Camera-type eye (tissue), 1 donor: Measurements from ENCODE around the genes UCHL1 and SLAIN2.

- RAMPAGE, long total RNA: start-site peak on the plus strand at chr4:41256928-41256933, 646 reads
These were observed at the start of gene UCHL1 for GRCh38 chr4:41256559-41257083. UCHL1 (plus strand) TSS chr4:41256928.

DNA sequence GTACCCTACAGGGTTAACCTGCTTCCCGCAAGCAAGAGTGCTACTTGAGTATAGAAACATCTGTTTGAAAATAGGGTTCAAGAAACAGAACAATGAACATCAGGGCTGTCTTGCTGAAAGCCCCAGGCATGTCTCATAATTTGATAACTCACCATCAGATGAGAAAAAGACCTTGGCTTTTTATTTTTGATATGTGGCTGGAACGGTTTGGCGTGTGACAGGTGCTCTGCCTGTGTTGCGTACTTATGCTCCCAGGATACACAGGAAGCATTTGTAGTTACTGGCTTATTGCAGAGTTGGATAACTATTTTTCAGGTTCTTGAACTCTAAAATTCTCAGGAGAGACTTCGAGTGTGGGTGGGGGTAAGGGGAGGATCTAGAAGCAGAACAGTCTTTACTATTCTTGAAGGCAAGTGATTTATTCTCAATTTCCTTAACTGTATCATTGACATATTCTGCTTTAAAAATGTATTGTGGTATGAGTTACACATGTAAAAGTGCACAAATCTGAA is 105.5 kb downstream of the UCHL1 start:
- RAMPAGE, long total RNA: no peak

DNA sequence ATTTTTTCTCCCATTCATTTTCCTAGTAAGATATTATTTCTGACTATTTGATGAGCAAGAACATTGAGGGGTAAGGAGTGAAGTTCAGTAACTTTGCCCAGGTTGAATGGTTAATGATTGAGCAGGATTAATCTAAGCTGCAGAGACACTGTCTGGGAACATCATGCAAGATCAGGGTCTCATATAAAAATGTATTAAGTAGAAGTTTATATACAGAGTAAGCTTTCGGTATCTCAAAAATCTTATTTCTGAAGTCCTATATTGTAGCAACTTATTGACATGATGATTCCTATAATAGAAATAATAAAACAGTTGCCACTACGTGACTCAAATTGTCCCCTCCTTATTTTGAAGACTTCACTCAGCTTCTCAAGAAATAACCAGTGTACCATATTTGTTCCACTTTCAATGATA is 102.3 kb upstream of the LIMCH1 start:
- RAMPAGE, long total RNA: no peak

DNA sequence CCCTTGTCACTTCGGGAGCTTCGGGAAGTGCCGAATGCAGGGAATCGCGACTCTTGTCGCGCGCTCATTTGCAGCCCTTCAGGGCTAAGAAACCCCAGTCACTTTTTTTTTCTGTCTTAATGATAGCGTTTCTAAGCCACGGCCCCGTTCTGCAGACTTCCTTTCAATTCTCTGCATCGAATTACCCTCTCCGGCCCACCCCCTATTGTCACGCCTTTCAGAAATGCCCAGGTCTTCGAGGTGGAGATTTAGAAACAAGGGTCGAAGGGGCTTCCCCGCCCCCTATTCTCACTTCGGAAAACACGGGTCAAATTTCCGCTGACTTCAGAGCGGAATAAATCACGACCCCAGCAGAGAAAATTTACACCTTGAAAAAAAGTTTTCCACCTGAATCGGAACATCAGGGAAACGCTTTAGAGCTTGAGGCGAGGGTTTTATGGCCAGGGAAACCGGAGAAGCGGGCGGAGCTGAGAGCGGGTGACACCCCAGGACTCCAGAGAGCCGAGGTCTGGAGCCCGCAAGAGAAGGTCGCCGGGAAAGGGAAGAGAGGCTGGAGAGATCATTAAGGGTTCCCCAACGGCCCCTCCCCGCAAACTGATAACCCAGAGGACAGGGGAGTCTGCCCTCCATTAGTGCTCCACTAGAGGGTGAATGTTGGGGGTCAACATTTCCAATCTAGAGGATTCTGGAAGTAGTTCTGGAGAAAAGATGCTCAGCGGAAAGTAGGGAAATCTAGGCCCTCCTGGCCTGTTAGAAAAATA is 1.6 kb downstream of the SHISA3 start:
- RAMPAGE, long total RNA: no peak

DNA sequence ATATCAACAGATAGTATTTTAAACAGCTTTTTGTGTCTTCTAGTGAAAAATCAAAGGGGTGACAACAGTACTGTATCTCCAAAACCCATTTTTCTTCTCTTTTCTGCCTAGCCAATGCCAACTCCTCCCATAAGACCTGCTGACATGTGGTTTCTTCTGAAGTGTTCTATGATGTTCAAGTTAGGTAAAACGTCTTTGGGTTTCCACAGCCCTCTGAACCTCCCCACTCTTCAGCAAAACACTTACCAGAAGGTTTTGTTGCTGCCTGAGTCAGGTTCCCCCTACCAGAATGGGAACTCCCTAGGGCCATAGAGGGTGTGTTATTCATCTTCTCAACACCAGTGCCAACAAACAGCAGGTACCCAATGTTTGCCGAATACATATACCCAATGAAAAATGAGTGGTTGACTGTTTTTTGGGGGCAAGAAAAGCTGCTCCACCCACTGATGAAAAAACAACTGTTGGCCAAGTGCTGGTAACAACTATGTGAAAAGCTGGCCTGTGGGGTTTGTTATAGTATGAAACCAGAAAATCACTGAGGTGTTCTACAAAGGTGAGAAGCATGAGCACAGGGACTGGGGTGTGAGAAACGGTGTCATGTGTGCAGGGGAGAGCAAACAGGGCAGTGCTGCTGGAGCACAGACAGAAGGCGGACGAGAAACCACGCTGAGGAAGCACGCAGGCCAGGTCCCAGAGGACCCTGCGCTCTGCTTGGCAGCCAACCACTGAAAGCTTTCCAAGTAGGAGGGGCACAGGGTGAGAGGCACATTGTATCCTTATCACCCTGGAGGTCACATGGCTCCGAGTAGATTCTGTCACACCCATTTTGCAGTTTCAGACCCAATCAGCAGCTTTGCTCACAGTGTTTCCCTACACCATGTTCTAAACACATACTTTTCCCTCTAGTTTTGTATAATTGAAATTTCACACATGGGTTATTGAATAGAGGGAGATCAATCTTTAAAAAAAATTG is 28.9 kb downstream of the ATP8A1 start:
- RAMPAGE, long total RNA: no peak

DNA sequence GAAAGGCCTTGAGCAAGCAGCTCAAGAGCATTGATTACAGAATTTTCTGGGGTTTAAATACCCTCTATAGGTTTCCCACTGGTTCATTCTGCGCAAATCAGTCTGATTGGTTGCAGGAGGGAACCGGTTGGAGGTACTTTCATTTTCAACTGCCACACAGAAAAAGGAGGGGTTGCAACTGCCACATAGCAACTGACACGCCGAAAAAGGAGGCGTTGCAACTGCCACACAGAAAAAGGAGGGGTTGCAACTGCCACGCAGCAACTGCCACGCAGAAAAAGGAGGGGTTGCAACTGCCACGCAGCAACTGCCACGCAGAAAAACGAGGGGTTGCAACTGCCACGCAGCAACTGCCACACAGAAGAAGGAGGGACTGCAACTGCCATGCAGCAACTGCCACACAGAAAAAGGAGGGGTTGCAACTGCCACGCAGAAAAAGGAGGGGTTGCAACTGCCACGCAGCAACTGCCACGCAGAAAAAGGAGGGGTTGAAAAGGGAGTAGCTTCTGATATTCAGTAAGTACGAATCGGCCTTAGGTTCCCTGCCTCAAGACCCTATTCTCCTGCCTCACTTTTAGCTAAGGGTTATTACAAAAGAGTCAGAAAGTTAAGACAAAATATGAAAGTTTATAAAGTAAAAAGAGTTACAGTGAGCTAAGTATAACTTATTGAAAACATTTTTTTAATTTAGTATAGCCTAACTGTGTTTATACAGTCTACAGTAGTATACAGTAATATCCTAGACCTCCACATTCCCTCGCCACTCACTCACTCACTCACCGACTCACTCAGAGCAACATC is 431.9 kb downstream of the KCTD8 start:
- RAMPAGE, long total RNA: no peak

GRCh38 chr4:46373204-46373616 is 16.7 kb downstream of the GABRA2 start:
- RAMPAGE, long total RNA: no peak

GRCh38 chr4:47703948-47704402 is 133.9 kb downstream of the CORIN start:
- RAMPAGE, long total RNA: no peak

GRCh38 chr4:47705333-47705934 is 132.4 kb downstream of the CORIN start:
- RAMPAGE, long total RNA: no peak

GRCh38 chr4:48017947-48018612 is 1.5 kb downstream of the NIPAL1 start:
- RAMPAGE, long total RNA: no peak

DNA sequence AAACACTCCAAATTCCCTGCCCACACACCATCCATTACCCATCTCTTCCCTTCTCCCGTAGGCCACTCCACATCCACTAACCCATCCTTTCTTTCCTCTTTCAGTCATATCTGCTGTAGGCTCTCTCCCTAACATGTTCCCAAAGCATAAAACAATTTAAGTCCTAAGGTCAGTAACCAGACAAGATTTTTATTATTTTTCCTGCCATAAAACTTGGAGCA is 5.5 kb downstream of the NIPAL1 start:
- RAMPAGE, long total RNA: no peak

GRCh38 chr4:48058450-48059112 is 42.0 kb downstream of the NIPAL1 start:
- RAMPAGE, long total RNA: no peak

DNA sequence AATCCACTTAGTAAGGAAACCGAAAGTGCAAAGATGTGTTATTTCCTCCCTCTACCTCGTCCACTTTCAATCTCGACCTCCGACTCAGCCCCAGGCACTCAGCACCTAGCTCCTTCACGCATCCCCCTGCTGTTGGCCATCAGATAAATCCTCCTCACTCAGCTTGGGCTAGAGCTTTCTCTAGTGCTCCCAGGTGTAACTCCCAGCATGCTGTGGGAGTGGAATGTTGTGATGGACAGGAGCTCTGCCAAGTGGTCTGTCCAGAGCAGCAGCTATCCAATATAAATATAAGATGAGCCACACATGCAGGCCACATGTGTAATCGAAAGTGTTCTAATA is 26.8 kb upstream of the TEC start:
- RAMPAGE, long total RNA: no peak

- RAMPAGE, long total RNA: no peak
These were observed at the start of gene SLAIN2 for GRCh38 chr4:48341364-48342498. SLAIN2 (plus strand) TSS chr4:48341529.

GRCh38 chr4:48633793-48634529 is 143.9 kb downstream of the ZAR1 start:
- RAMPAGE, long total RNA: no peak

- RAMPAGE, long total RNA: no peak
These were observed 24.9 kb downstream of the FRYL start for GRCh38 chr4:48755092-48755599.

- RAMPAGE, long total RNA: no peak
These were observed 554 bp upstream of the FRYL start for GRCh38 chr4:48780440-48781225.

DNA sequence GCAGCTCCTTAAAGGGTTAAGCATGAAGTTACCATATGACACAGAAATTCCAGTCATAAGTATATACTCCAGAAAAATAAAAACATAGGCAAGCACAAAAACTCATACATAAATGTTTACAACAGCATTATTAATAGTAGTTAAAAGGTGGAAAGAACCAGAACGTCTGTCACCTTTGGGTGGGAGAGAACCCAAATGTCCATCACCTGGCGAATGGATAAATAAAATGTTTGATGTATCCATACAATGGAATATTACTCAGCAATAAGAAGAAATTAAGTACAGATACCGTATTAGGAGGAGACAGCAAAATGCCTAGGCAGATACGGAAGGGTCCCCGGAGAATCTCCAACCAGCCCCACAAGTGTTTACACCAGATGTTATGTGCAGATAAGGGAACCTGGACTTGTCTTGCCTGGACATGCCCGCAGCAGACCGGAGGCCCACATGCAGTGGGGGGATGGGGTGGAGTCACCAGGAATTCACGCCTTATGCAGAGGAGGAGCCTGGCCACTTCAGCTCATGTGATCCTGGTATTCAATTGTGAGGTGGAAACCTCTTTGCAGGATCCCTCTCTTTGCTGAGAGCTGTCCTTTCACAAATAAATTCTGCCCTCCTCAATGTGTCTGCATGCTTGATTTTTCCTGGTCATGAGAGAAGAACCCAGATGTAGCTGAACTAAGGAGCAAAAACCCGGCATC is 508.7 kb downstream of the CWH43 start:
- RAMPAGE, long total RNA: no peak

GRCh38 chr4:51842108-51842390 is 904 bp upstream of the DCUN1D4 start:
- RAMPAGE, long total RNA: no peak

DNA sequence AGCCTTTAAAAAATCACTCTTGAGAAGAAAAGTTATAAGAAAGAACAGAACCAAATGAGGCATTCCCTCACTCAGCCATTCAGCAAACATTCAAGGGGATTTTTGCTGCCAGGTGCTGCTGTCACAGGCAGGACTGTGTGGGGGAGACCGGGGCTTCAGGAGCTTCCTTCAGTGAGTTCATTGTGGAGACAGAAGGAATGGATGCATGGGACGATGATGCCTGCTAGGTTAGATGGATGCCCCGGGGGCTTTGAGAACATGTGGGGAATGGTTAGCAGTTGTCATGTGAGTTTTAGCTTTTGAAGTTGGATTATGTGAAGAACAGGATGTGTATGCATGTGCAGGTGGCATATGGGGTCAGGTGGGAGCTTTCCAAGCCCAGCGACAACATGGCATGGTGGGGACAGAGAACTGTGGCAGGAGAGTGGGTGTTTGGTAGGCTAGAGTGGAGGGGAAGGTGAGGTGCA is 8.2 kb downstream of the DCUN1D4 start:
- RAMPAGE, long total RNA: no peak